AG09319 (cell line): ENCODE measurements around the gene NRAP.

GRCh38 chr10:113039959-113040557, 90.0 kb downstream of the TCF7L2 start:
- RRBS = no CpG with 5 or more reads among the region's 4 CpGs

GRCh38 chr10:113043915-113045077, 94.2 kb downstream of the TCF7L2 start:
- RRBS = no CpG with 5 or more reads among the region's 17 CpGs

GRCh38 chr10:113093834-113094449, 143.9 kb downstream of the TCF7L2 start:
- RRBS = no CpG with 5 or more reads among the region's 10 CpGs

GRCh38 chr10:113132701-113133319, 182.8 kb downstream of the TCF7L2 start:
- RRBS = 22% methylated on average over 4 of the region's 13 CpGs

DNA sequence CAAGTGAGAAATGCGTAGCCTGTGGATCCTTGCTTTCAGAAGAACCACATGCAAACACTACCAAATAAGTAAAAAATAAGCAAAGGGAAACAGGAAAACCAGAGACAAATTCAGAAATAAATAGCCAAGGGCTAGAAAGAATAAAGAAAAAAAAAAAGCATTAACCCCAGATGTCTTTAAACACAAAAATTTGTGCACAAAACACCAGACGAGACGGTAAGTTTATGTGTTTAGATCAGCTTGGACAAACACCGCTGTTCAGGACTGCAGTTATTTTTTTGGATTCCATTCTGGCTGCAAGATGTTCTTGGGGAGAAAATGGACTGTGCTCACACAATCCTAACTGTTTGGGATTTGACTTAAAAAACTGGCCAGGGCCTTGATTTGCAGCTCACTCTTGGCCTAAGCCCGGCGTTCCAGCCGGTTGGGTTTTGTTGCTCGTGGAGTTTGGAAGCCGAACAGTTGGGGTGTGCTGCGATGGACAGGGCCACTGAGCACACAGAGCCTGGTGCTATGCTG, 168.0 kb upstream of the HABP2 start:
- RRBS = no CpG with 5 or more reads among the region's 10 CpGs

GRCh38 chr10:113479833-113480032, 73.1 kb upstream of the HABP2 start:
- RRBS = no CpG with 5 or more reads among the region's 3 CpGs

DNA sequence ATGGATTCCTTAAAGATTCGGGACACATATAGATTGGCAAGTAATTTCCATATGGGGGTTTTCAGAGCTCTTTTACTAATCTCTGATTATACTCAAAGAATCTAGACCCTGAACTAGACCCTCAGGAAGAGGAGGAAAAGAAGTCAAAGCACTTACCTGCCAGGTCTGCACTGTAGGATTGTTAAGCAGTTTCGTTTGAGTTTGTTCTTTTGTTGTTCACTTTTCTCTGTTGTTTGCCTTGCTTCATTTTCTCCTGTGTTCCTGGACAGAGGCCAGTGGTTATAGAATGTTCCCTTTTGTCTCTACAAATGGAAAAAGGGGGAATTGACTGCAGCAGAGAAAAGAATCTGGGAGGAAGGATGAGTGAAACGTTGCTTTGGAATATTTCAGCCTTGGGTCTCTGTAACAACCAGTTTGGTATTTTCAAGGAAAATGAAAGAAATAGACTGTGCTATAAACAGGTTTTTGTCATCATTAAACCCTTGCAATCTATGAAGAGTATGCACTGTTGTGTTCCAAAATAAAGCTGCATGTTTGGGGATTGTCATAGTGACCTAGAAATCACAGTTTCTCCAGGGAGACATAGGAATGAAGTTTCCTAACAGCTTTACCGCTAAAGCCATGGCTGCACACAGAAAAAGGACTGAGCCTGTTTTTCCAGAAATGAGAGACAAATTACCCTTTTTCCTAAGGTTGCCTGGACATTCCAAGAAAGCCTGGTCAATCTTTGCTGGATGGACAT, 60.8 kb upstream of the HABP2 start:
- RRBS = no CpG with 5 or more reads among the region's 4 CpGs

- RRBS = no CpG with 5 or more reads among the region's 7 CpGs
Observed at GRCh38 chr10:113642280-113643082, 21.4 kb downstream of the NRAP start.

GRCh38 chr10:113663789-113664486, at the start of gene NRAP:
Gene NRAP (minus strand): TSS chr10:113664041.
- RRBS = no CpG with 5 or more reads among the region's 10 CpGs

DNA sequence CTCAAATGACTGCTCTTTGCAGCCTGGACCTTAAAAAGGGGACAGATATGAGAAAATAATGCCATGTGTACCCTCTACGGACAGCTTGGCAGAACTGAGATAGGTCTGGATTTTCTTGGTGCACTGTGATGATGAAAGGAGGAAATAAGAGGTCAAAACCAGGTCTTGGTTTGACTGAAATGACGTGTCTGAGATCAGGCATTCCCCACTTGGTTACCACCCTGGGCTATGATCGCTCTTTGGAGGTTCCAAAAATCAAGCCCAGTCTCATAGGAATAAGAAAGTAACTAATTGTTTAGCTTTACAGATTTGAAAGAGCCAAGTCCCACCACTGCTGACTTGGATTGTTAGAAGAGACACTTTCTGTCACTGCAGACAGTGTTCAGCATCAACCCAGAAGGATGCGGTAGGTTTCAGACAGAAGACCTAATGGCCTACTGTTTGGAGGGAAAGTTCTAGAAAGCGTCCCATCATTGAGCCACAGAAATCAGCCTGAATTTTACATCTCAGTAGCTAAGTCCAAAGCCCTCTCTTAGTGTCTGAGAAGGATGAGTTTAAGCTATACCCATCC, 2.2 kb downstream of the CASP7 start:
- RRBS = no CpG with 5 or more reads among the region's 5 CpGs

DNA sequence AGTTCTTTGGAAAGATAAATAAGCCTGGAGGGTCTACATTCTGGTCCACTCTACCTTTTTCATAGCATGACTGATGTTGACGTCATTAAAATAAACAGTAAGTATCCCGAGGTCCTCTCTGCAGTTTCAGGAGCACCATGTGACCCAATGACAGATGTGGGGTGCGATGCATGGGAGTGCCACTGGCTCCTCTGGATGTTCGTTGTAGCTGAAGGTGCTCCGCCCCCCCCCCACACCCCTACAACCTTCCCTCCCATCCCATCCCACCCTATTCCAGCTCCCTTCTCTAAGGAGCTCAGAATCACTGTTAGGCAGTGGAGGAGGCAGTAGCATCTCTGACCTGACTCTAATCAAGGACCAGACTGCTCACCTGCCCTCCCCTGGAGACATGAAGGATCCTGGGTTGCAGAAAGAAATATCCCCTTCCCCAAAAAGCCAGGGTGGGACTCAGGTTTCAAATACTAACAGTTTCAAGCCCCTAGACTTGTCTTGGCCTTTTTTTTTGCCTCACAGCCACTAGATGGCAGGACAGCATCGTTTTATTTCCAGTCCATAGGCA, 25.1 kb downstream of the CASP7 start:
- RRBS = no CpG with 5 or more reads among the region's 6 CpGs

DNA sequence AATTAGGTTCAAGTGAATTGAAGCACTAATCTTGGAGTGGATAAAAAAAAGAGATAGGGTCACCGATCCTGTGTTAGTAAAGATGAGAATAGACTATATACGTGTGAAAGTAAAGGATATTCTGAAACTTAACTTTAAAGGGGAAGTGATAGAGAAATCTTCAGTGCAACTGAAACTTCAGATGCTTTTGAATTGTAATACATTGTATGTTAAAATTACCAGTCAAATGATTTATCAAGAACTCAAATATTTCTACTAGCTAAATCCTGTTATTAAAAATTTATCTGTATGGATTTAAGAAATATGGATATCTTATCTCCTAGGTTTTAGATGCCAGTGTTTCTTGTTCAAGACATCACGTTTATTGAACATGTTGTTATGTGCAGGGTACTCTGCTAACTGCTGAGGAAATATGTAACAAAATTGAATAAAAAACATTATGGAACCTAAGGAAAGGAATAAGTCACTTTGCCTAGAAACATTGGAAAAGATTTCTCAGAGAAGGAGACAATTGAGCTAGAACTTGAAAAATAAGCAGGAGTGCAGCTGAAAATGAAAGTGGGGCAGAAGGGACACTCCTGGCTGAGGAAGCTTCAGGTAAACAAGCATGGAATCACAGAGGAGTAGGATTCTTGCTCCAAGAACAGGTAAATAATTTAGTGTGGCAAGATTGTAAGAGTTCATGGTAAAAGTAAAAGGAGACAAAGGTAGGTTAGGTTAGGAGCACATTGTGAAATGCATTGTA, 5.1 kb downstream of the NHLRC2 start:
- RRBS = no CpG with 5 or more reads among the region's 3 CpGs

DNA sequence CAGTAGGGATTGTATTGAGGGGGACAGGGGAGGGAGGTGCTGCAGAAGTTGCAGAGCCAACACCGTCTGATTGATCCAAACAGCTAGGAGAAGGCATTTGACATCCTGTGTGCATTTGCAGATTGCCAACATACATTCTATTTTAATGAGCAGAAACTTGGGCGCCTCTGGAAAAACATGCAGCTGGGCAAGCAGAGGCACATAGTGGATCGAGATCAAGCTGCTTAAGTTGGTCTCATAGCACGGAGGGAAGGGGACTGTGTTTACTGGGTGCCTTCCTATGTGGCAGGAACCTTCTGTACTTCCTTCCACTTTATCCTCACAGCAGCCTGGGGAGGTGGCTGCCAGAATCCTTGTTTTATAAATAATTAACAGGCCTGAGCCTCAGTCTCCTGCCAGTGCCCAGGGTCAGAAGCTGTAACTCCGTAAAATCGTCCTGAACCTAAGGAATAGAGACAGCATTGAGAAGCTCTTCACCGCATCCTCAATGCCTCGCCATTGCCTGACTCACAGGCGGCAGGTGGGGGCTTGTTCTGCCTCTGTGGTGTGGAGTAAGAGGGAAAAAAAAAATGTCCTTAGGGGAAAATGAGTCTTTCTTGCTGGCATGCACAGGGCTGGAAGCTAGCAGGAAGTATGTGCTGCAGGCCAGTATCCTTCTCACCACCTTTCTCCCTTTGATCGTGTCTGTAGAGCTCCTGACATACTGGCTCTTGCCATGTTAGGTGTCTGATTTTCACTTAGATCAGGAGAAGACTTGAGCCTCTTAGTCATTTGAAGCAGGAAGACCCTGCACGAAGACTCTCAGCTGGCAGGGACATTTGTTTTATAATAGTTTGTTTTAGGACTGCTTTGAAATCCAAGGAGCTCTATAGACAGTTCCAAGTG, 6.2 kb downstream of the VWA2 start:
- RRBS = no CpG with 5 or more reads among the region's 11 CpGs

GRCh38 chr10:114266375-114267102, 27.5 kb downstream of the VWA2 start:
- RRBS = no CpG with 5 or more reads among the region's 7 CpGs

DNA sequence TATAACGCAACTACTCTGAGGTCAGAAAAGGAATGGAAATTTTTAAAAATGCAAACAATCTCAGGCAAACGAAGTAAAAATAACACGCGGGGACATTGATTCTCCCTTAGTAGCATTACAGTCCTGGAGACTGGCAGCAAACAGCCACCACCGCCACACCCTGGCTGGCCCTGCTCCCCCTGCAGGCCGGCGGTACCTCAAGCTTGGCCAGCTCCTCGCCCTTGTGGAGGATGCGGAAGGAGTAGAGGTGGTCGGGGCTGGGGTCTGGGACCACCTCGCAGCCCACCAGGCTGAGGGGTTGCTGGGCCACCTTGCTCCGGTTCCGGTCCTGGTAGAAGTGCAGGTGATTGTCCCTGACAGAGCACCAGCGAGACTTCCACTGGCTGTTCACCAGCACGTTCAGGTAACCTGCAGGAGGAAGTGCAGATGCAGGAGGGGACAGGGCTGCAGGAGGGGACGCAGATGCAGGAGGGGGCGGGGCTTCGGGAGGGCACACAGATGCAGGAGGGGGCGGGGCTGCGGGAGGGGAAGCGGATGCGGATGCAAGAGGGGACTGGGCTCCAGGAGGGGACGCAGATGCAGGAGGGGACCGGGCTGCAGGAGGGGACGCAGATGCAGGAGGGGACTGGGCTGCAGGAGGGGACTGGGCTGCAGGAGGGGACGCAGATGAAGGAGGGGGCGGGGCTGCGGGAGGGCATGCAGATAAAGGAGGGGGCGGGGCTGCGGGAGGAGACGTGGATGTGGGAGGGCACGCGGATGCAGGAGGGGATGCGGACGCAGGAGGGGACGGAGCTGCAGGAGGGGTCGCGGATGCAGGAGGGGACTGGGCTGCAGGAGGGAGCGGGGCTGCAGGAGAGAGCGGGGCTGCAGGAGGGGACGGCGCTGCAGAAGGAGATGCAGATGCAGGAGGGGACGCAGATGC, 65.7 kb downstream of the VWA2 start:
- RRBS = no CpG with 5 or more reads among the region's 43 CpGs

DNA sequence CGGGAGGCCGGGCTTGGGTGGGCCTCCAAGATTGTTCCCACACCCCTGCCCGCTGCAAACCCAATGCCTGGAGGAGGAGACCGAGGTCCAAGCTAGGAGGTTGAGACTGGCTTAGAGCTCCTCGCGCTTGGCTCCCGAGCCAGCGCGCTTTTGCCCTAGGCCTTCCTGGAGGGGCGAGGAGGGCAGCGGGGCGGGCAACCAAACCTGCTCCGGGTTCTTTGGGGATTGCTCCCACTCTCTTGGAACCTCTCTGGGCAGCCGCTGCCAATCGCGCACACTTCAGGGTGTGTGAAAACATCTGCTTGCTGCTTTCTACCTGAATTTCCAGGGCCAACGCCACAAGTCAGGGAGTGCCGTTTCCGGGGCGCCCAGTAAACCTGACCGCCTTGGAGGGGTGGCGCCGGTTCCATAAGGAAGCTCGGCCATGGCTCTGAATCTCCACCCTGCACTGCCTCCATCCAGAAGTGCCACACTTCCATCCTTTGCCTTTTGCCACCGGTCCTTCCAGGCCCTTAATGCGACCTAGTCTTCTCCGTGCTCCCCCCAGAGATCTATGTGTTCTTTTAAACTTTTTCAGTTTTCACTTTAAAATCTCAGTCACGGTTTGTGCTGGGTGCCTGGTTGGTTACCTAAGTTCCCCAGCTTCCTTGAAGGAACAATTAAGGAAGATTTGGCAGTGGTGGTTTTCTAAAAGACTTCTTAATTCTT, 683 bp upstream of the AFAP1L2 start:
- RRBS = 52% methylated on average over 7 of the region's 28 CpGs

GRCh38 chr10:114519184-114519772, 115.0 kb upstream of the AFAP1L2 start:
- RRBS = no CpG with 5 or more reads among the region's 6 CpGs

- RRBS = no CpG with 5 or more reads among the region's 19 CpGs
Observed at GRCh38 chr10:114632560-114633767, 25.1 kb downstream of the ABLIM1 start.

DNA sequence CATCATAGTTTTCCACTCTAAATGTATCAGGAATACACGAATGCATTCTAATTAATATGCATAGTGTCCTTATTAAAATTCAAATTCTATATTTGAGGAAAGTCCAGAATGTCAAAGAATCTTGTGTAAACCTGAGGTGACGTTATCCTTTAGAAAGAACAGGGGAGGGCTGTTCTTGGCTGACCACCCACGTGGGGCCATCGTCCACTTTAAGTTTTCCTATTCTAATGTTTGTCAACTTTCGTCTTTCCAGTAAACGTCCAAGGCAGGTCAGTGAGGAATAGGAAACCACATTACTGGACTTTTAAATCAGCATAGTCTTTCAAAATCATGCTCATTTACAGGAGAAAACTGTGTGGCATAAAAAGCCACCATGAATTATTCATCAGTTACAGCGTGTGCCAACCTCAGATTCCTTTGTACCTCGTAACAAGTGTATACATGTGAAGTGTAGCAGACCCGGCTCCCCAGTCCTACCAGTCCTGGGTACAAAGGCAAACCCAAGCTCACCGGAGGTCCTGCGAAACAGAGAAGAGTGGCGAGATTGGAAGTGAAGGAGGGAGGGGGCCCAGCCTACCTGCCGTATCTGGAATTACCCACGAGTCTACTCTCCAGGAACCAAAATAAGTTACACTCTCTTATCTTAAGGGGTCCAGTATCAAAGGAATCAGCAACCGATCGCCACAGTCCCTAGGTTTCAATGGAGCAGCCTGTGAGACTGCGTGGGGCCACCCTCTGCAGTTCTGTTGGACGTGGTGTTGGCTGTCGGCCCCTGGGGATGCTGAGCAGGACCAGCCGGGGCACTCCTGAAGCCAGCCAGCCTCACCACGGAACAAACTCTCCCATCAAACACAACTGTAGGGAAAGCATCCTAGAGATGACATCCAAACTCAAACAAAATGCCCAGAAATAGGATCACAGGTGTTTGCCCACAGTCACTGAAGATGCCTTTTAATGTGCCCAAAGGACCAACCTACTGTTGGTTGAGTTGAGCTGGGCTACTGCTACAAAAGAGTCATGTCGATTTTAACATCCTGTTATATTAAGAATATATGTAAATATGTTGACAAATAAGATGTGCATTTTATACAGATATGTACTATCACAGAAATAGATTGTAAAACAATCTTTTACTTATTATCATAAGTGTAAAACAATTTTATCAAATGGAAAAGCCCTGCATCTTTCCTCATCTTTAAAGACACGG, 25.4 kb upstream of the ABLIM1 start:
- RRBS = no CpG with 5 or more reads among the region's 23 CpGs

GRCh38 chr10:114845882-114846581, 24.5 kb downstream of the FHIP2A start:
- RRBS = no CpG with 5 or more reads among the region's 8 CpGs